Mesenchymal stem cell of the bone marrow (primary cell): ENCODE measurements around a stretch of chr10.

DNA sequence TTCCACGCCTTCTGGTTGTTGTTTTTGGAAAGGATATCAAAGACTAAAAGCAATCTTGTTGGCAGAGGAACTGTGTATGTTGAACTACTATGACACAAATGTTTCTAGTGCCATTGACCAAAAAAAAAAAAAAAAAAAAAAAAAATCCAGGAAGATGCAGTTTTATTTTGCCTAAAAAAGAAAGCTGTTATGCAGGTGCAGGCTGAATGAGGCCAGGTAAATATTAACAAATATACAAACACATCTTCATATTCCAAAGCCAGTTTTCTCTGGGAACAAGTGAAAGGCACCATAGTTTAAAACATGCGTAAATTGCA is 73.6 kb downstream of the NRP1 start:
- CAGE, long polyA plus RNA, result no peak

DNA sequence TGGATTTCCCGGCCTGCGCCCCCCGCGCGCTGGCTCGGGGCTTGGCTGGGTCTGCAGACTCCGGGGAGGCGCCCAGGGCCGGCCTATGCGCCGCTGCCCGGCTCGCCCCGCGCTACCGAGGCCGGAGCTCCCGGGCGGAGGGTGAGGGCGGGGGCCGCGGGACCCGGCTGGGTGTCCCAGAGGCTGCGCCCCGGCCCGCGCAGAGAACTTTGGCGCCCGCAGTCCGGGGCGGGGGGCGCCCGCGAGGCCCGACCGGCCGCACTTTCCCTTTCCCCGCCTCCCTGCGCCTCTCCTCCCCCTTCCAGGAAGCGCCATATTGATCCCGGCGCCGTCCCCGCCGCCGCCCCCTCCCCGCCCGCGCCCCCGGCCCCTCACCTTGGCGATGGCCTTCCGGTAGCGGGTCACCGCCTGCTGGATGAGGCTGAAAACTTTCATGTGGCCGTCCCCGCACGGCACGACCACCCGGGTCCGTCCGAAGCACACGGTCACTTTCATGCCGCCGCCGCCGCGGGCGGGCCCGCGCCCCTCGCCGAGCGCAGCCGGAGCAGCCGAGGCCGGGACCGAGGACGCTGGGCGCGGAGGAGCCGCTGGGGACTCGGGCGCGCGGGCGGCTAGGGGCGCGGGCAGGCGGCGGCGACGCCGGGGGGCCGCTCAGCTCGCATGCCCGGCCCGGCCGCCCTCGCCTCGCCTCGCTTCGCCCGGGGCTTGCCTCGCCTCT is 436 bp downstream of the PARD3 start:
- CAGE, long polyA plus RNA, result no peak

DNA sequence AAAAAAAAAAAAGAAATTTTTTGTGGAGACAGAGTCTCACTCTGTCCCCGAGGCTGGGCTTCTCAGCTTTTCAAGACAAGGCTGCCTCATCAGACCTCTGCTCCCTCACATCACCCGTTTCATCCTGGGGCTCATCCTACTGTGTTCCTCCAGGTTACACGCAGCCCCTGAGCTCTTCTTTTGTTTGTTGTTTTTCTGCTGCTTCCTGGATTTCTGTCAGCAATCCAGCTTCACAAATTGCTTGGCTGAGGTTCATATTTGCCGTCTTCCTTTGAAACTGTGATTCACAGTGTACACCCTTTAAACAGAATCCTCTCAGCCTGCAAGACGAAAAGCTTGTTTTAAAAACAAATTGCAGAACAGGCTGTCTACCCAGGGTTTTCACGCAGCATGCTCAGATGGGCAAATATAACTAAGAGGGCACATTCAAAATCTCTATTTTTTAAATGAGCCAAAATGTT is 39.0 kb upstream of the PARD3 start:
- CAGE, long polyA plus RNA, result no peak

DNA sequence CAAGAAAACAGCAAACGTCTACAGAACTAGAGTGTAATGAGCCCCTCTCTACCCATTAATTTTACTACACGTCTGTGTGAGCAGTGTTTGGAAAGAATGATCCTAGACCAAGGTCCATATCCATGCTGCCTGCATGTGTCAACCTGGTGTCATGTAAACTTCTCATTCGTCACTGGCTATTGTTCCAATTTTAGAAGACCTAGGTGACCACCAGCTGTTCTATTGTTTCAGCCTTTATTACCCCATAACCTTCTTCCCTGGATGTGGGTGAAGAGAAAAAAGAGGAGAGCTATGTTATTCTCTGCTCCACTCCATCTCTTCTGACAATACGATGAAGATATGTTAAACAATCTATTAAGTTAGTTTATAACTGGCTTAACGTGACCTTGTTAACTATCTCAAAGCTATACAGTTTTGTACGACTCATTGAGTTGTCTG is 77.2 kb downstream of the CREM start:
- CAGE, long polyA plus RNA, result no peak

DNA sequence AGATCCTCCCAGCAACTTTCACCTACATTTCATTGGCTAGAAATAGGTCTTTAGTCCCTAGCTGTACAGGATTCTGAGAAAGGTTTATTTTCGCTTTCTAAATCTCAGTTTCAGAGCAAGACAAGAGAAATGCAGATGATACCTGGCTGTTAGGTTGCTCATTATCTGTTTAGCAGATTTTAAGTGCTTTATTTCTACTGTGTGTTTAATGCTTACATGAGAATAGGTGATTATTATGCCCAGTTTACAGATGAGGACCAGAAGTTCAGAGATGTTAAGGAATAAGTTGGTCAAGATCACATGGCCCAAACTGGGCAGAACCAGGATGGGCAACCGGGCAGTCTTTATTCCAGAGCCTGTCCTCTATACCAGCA is 82.1 kb downstream of the CREM start:
- CAGE, long polyA plus RNA, result no peak

GRCh38 chr10:35216419-35217136 is 89.9 kb downstream of the CREM start:
- CAGE, long polyA plus RNA, result no peak

DNA sequence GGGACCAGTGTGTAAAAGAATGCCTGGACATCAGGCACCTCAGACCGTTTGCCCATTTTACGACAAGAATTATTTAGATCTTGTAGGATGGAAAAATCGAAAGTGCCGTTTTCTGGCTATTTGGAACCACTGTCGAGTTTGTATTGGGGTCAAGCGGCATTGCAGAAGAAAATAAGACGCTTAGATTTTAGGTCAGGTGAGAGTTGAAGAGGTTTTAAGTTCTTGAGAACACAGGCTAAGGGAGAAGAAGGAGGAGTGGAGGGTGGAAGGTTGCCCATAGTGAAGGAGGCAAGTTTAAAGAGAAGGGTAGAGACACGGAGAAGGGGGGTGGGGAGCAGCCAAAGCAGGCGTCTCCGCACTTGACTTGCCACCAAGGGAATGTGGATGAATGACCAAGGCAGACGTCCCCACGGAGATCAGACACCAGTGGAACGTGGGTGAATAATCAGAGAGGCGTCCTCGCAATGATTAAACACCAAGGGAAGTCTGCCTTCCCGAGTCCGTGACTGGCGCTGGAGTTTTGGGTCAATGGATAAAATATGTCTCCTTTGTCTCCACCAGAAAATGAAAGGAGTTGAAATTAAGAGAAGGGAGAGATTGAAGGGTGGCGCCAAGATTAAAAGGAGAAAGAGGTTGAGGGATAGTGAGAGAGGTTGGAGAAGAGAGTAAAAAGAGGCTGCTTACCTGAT is 71.3 kb downstream of the CCNY start:
- CAGE, long polyA plus RNA, result no peak

GRCh38 chr10:35473886-35474658 is 131.1 kb upstream of the GJD4 start:
- CAGE, long polyA plus RNA, result no peak

- CAGE, long polyA plus RNA, result no peak
These were observed 92.7 kb upstream of the GJD4 start for GRCh38 chr10:35512376-35512881.

DNA sequence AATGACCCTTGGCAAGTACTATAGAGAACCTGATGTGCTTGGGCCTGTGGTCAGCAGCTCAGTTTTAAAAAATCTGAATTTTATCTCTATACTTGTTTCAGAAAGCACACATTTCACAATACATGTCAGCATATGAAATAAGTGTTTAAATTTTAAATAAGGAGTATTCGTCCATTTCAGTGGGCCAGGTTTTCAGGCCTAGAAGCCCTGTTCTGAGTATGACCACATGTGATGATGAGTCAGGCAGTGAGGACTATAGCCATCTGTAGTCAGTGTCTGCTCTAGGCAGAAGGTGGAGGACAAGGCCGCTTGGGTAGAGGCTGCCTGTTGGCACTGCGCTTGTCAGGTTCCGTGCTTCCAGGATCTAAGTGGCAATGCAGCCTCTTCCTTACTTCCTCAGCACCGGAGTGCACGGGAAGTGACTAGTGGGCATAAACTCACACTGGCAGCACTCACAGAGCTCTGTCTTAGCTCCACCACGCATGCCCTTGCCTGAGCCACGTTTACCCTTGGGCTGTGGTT is 87.8 kb upstream of the GJD4 start:
- CAGE, long polyA plus RNA, result no peak

- CAGE, long polyA plus RNA, result no peak
These were observed 36.0 kb upstream of the GJD4 start for GRCh38 chr10:35569074-35569681.

DNA sequence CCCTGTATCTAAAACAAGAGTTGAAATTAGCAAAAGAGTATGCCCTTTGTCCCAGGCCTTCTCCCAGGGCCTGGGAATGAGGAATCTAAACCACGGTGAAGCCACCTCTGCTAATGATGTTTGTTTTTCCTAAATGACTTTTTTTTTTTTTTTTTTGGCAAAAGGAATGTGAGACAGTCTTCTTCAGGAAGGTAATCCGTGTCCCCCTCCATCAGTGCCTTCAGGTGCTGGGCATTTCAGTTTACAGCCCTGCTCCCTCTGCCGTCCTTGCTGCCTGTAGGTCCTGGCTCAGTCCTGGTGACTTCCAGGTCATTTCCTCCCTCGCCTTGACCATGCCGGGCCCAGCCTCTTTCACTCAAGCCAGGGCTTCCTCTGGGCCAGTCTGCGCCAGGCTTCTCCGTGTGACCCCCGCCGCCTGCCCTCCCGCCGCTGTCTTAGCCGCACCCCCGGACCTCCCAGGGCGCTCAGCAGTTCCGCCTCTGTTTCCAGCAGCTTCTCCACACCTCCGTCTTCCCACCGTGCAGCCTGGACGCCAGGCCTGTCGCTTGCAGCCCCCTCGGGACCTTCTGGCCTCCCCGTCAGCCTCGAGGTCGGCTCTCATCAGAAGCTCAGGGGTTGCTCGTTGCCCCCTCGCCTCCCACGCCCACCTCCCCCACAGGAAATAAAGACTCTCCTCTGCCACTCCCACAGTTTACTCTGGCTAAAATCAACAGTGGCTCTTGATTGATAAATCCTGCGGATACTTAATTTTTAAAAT is 122.9 kb upstream of the FZD8 start:
- CAGE, long polyA plus RNA, result no peak

DNA sequence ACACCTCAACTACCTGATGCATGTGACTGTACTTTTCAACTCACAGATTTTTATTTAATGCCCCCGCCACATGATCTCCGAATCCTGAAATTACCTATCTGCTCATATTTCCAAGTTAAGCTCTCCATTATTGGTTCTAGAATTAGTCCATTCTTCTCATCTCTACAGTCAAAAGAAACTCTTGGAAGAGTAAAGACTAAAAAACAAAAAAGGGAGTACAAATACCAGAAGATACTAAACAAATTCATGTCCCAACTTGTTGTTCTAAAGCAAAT is 413.6 kb upstream of the FZD8 start:
- CAGE, long polyA plus RNA, result no peak

DNA sequence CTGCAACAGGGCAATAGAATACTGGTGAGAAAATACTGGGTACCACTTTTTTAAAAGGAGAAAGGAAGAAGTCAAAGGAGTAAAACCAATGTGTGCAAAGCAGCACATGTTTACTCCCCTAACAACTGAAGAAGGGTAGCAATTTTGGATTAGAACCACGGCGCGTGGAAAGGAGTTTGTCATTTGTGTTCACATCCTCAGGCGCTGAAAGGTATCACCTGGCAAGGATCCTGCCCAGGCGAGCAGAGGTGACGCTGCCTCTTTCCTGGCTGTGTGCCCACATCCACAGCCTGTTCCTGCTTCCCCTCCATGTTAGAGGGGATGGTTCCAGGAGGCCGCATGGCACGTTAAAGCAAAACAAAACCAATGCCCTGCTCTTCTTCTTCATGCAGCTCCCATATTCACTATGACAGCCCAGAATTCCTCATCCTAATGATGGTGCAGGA is 678.7 kb upstream of the ANKRD30A start:
- CAGE, long polyA plus RNA, result no peak

DNA sequence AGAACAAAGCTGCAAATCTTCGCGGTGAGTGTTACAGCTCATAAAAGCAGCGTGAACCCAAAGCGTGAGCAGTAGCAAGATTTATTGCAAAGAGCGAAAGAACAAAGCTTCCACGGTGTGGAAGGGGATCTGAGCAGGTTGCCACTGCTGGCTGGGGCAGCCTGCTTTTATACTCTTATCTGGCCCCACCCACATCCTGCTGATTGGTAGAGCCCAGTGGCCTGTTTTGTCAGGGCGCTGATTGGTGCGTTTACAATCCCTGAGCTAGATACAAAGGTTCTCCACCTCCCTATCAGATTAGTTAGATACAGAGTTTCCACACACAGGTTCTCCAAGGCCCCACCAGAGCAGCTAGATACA is 391.5 kb upstream of the ANKRD30A start:
- CAGE, long polyA plus RNA, result no peak

- CAGE, long polyA plus RNA, result no peak
These were observed 36.7 kb downstream of the ZNF248 start for GRCh38 chr10:37820707-37821091.

GRCh38 chr10:37832210-37832867 is 25.1 kb downstream of the ZNF248 start:
- CAGE, long polyA plus RNA, result no peak

DNA sequence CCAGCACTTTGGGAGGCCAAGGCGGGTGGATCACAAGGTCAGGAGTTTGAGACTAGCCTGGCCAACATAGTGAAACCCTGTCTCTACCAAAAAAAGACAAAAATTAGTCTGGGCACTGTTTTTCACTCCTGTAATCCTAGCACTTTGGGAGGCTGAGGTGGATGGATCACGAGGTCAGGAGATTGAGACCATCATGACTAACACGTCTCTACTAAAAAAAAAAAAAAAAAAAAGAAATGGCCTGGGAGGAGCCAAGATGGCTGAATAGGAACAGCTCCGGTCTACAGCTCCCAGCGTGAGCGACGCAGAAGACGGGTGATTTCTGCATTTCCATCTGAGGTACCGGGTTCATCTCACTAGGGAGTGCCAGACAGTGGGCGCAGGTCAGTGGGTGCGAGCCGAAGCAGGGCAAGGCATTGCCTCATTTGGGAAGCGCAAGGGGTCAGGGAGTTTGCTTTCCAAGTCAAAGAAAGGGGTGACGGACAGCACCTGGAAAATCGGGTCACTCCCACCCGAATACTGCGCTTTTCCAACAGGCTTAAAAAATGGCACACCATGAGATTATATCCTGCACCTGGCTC is 15.2 kb upstream of the ZNF33A start:
- CAGE, long polyA plus RNA, result no peak

DNA sequence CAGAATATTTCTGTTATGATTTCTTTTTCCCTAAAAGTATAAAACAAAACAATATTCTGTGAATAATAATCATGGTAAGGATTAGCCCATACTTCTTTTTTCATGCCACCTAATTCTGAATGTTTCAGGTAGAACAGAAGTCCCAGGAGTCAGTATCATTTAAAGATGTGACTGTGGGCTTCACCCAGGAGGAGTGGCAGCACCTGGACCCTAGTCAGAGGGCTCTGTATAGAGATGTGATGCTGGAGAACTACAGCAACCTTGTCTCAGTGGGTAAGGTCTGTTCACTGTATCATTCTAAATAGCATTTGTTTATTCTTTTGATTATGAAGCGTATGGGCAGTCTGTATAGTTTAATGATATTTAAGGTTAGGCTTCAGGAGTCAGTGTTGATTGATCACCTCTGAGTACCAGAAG is 6.3 kb downstream of the ZNF33A start:
- CAGE, long polyA plus RNA, result no peak

- CAGE, long polyA plus RNA, result no peak
These were observed 27.9 kb downstream of the ZNF33A start for GRCh38 chr10:38038351-38038699.